Mesenchymal stem cell of Wharton's jelly (primary cell): ENCODE measurements around a stretch of chr11.

- CAGE, long polyA plus RNA: no peak
Observed at GRCh38 chr11:95711181-95711515, 78.4 kb downstream of the FAM76B start.

GRCh38 chr11:95795564-95796100 lies 5.3 kb downstream of the CEP57 start:
- CAGE, long polyA plus RNA: no peak

DNA sequence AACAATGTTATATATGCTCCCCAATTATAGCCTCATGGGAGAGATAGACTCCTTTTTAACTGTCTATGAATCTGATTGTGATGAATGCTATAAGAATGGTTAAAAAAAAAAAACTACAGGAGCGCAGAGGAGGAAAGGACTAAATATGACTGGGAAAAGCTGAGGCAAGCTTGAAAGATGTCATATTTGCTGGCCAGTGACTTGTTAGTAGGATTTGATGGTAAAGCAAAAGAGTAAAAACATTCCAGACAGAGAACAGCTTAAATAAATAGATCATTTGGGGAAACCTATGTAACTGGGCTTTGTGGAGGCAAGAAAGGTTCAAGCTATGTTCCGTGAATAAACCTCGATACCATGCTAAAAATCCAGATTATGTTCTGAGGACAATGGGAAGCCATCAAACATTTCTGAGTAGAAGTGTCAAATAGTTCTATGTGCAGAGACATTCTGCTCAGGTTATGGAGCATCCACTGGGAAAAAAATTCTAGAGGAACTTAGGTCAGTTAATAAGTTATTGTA lies 24.3 kb downstream of the MTMR2 start:
- CAGE, long polyA plus RNA: no peak

DNA sequence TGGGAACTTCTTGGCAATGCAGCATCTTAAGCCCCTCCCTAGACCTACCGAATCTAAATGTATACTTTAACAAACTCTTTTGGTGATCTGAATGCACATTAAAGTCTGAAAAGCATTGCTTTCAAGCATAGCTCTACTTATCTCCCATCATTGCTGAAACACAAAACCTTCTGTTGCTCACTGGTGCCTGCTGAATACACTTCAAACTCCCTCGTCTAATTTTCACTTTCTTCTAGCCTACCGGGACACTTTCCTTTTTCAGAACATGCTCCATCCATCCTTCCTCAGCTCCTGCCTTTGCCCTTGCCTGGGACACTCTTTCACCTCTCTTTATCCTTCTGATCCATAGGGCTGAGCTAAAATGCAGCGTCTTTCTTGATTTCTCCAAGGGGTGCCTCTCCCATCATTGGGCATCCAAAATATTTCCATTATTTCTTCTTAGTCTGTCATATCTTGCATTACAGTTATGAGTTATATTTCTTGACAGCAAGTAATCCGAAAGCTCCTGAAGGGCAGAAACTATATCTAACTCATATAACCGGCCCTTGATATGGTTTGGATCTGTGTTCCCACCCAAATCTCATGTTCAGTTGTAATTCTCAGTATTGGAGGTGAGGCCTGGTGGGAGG lies 192.0 kb downstream of the MAML2 start:
- CAGE, long polyA plus RNA: no peak

DNA sequence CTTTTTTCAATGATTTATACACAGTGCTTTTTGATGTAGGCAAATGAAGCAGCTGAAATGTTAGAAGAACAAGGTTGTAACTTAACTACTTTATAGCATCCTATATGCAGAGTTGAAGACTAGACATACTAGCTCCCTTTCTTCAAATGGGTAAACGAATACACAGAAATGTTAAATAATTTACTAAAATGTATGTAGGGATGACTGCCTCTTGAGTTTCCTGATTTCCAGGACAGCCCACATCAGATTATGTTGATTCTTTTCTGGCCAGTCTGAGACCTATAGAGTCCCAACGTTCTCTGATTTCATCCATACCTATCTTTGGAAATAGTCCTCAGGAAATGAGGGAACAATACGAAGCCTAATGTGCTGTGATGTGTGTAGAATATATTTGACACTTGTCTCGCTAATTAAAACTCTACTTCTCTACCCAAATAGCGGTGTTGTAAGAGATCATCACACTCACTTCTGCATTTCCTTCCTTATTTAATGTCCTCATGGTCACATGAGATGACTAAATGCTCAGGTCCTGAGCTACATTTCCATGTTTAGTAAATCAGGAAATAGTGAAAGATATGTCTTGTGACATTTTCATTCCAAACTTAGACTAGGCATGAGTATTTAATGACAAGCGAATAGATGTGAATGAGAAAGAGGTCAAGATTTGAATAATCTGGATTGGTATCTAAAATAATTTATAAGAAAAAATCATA lies 112.4 kb downstream of the MAML2 start:
- CAGE, long polyA plus RNA: no peak

DNA sequence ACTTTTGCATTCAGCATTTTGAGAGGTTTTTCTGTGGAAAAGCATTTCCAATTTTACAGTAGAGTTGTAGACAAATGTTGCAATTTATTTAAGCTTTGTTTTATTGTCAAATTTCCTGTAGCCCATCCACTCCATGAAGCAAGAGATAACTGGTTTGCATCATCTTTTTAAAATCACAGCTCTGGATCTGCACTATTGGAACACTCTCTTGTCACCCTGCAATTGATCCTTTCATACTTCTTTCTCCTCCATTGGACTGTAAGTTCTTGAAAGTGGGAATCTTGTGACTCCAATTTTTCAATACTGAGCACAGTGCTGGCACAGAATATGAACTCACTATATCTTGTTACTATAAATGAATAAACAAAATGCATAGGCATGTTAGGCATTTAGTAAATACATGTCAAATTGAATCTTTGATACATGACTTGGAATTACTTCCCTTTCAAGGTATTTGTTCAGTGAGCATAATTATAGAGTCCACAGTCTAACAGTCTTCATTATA lies 85.9 kb downstream of the MAML2 start:
- CAGE, long polyA plus RNA: no peak

- CAGE, long polyA plus RNA: no peak
Observed at GRCh38 chr11:96271738-96272562, 71.0 kb downstream of the MAML2 start.

GRCh38 chr11:96272563-96273320 lies 70.3 kb downstream of the MAML2 start:
- CAGE, long polyA plus RNA: no peak

DNA sequence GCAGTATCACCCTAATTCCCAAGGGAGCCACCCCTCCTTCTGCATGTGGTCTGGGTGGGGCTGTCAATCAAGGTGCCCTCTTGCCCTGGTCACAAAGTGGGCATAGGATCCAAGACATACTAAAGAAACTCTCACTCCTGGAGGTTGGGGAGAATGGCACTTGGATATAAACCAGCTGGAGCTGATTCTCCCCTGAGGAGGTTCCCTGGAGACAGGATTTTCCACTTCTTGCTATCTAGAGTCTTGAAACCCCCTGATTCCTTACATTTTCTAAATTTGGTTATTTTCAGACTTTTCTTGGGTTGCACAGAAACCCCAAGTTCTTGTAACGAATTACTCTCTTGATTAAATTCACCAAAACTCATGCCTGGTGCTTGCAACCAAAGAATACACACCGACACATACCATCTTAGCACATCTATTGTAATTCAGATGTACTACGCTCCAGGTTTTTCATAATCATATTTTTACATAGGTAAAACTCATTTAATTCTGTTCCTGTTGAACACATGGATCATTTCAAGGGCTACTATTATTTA lies 40.5 kb downstream of the MAML2 start:
- CAGE, long polyA plus RNA: no peak

- CAGE, long polyA plus RNA: no peak
Observed at GRCh38 chr11:96314248-96315166, 28.5 kb downstream of the MAML2 start.

DNA sequence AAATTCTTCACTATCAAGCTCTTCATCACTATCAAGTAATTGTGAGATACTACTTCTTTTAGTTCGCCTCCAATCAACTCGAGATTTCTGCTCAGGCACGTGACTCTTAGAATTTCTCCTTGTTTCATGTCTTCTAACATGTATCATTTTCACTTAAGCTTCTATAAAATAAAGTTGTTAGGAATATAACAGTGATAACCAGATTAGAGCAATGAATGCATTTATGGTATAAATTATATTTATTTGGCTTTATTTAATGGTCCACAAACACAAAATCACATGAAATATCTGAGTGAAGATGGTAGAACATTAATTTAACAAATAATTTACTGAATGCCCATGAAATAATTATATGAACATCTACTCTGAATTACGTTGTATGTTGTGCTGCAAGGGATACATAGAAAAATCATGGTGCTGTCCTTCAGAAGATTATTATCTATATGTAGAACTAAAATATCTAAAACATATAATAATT lies 5.1 kb downstream of the CCDC82 start:
- CAGE, long polyA plus RNA: no peak

GRCh38 chr11:96390137-96391199 lies 655 bp downstream of the JRKL start:
- CAGE, long polyA plus RNA: no peak

- CAGE, long polyA plus RNA: no peak
Observed at GRCh38 chr11:100776039-100776815, 89.1 kb downstream of the ARHGAP42 start.

DNA sequence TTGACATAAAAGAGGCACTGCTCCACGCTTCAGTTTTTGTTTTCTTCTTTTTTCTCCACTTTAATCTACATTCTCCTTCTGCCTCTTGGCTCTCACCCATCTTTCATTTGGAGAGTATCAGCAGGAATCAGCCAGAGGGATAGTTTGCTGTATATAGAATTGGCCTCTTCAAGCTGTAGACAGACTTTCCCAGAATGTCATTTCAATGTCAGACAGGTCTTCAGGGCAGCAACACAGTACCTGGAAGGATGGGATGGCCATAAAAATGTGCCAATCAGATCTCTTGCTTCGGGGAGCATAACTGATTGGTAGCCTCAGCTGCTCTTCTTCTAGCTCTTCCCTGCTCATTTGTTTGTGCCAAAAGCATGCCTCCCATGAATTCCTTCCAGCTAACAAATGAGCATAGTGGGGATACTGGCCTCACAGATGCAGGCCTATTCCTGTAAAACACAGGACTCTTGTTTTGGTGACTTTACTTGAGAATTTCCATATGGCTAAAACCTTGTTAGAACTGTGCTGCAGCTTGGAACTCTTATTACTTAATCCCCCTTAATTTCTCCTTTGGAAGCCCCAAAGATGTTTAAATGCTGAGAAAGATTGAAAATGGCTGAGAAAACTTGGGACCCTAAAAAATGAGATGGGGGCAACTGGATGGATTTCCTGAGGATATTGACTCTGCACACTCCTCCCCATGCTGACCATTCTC lies 153.6 kb downstream of the TRPC6 start:
- CAGE, long polyA plus RNA: no peak

DNA sequence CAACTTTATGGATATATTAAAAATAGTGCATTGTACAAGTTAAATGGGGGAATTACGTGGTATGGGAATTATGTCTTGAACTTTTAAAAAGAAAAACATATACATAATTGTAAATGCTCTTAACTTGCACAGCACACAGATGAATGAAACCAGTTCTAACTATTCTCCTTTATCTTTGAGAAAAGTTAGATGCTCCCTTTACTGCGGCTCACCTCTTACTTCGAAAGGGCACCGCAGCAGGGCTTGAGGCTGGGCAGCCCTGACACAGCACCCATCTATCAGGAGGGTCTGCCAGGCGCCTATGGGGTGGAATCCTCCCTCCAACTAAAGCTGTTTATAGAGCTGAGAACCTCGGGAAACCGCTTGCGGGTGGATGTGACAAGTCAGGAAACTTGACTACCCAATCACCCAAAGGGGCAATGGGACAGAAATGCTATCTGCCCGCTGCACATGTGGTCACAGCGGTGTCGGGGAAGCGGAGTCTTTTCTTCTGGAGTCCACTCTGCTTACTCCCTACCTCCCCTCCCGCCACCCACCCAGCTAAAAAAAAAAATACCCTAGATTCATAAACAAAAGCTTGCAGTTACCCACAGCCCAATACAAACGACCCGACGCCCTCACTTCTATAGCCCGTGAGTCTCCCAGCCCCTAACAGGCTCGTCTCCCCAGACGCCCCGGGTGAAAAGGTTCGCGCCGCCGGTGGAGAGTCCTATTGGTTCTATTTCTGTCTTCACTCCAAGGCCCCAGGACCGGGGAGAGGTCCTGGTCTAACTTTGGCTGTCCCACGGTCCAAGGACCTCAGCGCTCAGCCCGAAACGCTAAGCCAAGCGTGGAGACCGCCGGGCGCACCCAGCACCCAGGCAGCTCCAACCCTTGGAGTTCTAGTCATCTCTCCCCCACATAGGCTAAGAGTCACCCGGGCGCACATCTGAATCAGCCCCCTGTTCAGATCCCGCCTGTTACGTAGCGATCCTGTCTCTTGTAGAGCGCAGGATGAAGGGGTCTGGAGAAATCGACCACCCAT lies 1.5 kb downstream of the TRPC6 start:
- CAGE, long polyA plus RNA: no peak

- CAGE, long polyA plus RNA: no peak
Observed at GRCh38 chr11:101909548-101910125, 5.2 kb upstream of the CEP126 start.

- CAGE, long polyA plus RNA: no peak
Observed at GRCh38 chr11:101912986-101913374, 1.8 kb upstream of the CEP126 start.

DNA sequence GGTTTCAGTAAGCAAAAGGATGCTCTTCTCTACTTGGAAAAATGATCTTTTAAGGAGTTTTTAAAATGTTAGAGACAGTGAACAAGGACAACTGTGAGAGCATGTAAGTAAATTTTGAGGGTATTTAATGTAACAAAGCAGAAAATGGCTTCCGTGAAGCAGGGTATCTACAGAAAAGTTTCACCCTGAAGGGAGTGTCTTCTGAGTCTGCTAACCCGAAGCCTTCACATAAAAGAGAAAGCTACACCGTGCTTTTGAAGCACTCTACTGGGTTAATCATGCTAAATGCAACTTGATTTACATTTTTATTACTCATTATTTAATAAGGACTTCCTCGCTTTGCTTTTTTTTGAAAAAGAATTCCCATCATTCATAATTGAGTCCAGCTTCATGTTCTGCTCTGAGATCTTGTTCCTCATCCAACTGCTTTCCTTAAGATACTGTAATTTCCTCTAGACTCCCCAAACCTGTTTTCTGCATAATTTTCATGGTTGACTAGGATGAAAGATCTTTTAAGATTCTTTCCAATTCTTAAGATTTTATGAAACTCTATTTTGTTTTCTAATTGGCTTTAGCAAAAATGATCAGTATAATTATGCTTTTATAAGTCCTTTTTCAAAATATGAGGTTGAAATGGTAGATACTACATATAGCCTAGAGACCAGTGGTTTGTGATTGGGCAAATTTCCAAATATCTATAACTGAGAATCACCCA lies 56.3 kb downstream of the YAP1 start:
- CAGE, long polyA plus RNA: no peak

- CAGE, long polyA plus RNA: no peak
Observed at GRCh38 chr11:102384737-102385233, 37.8 kb downstream of the BIRC2 start.

DNA sequence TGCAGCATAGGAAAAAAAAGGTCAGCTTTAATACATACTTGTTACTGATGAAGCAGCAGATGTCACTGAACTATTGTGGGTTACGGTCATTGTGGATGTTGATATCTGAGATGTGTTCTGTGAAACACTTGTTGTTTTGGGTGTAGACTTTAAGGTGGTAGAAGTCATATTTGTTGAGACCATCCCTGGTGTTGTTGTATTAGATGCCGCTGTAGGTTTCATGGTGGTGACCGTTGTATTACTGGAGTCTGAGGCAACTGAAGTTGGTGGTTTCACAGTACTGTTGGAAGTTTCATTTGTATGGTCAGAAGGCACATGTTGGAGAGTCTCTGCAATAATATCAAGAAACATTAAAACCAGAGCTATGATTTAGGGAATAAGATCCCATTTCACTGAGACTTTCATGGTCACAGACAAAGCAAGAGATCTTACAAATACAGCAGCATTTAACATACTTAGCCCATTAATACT lies 50.7 kb downstream of the TMEM123 start:
- CAGE, long polyA plus RNA: no peak